Daoy (cell line): ENCODE results near the genes OXTR, TADA3, BRK1 and SLC6A11.

GRCh38 chr3:8769328-8770214 lies at the start of gene OXTR:
Gene OXTR (minus strand): TSS chr3:8769613.
- RAMPAGE, long total RNA = no peak

GRCh38 chr3:8941370-8941898 lies 21.8 kb downstream of the RAD18 start:
- RAMPAGE, long total RNA = no peak

GRCh38 chr3:9100696-9101075 lies 137.4 kb upstream of the RAD18 start:
- RAMPAGE, long total RNA = no peak

DNA sequence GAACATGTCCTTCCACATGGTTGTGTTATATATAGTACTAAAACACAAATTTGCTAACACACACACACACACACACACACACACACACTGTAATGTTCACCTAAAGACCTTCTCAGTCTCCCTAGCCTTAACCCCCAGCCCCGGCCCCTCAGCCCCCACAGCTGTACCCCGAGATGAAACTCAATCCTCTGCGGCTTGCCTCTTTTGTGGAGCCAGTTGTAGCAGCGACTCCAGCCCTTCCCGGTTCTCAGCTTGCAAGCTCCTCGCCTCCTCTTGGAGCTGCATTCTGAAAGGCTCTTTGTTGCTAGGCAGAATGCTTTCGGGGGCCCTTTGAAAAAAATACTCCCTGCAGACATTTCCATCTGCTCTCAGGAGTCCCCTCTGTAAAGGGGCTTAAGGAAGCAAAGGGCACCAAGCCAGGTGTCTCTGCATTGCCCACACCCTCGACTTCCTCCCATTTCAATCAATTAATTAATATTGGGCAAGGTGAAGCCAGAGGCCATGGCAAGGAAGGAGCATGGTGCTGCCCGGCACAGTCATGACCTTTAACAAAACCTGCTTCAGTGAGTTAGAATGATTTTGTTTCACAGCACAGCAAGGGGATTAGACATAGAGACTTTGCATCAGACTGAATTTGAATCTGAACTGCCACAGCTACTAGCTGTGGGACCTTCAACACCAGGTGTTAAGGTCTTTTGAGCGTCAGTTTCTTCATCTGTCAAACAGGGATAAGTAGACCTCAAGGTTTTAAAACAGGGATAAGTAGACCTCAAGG lies 65.5 kb downstream of the SRGAP3 start:
- RAMPAGE, long total RNA = no peak

GRCh38 chr3:9192132-9192831 lies 57.2 kb downstream of the SRGAP3 start:
- RAMPAGE, long total RNA = no peak

- RAMPAGE, long total RNA = no peak
Measured at GRCh38 chr3:9395932-9396506, 1.4 kb upstream of the SETD5 start.

DNA sequence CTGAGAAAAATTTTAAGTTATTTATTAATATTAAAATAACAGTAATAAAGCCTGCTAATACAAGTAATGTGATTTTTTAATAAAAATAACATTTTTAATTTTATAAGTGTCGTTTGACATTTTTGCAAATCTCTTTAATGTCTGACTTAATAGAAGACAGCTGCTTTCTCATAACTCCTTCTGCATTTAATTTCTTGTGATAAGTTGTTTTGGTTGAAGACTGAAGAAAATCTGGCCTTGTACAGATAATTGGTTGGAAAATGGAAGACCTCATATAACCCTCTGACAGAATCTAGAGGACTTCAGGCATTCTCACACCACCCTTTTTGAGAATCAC lies 11.4 kb downstream of the SETD5 start:
- RAMPAGE, long total RNA = no peak

DNA sequence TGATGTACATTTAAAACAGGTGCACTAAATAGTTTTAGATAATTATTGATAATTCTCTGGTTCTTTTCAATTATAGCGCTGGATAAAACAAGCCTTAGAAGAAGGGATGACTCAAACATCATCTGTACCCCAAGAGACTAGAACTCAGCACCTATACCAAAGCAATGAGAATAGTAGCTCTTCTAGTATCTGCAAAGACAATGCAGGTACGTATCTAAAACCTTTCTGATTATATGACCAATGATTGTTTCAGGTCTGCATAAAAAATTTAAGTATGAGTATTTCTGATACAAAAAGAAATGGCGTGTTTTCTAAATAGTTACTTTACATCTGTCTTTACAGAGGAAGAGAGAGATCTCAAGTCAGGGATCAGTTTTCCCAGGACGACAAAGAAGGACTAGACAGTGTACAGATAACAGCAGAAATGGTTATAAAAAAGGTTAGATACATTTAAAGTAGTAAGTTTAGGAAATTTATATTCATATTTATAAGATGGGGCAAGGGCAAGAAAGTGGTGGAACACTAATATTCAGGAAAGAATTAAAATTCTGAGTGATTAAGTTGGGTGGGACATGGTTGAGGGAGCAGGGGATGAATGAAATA lies 56.3 kb downstream of the SETD5 start:
- RAMPAGE, long total RNA = no peak

- RAMPAGE, long total RNA = no peak
Measured at GRCh38 chr3:9467712-9468692, 70.6 kb downstream of the SETD5 start.

DNA sequence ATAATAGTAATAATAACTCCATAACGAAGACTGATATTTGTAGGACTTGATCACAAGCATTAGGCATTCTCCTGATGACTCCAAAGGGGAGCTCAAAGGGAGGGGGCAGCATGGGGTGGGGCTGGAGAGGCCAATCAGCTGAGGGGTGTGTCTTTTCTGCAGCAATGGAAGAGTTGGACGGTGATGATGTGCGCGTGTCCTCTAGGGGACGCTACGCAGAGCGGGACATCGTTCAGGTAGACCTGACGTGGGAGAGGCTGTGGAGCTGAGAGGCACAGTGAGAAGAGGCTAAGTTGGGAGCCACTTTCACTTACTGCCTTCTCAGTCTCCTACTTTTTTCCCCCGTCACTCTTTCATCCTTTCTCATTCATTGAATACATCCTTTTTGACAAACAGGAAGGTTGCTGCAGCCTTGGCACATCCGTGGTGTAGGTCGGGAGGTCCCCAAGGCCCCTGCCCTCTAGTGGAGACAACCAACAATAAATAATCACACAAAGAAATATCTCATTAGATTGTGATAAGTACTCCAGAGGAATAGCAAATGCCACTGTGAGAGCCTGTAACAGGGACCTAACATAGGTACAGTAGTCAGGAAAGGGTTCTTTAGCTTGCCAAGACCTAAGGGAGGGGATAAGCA lies 4.5 kb upstream of the BRPF1 start:
- RAMPAGE, long total RNA = no peak

DNA sequence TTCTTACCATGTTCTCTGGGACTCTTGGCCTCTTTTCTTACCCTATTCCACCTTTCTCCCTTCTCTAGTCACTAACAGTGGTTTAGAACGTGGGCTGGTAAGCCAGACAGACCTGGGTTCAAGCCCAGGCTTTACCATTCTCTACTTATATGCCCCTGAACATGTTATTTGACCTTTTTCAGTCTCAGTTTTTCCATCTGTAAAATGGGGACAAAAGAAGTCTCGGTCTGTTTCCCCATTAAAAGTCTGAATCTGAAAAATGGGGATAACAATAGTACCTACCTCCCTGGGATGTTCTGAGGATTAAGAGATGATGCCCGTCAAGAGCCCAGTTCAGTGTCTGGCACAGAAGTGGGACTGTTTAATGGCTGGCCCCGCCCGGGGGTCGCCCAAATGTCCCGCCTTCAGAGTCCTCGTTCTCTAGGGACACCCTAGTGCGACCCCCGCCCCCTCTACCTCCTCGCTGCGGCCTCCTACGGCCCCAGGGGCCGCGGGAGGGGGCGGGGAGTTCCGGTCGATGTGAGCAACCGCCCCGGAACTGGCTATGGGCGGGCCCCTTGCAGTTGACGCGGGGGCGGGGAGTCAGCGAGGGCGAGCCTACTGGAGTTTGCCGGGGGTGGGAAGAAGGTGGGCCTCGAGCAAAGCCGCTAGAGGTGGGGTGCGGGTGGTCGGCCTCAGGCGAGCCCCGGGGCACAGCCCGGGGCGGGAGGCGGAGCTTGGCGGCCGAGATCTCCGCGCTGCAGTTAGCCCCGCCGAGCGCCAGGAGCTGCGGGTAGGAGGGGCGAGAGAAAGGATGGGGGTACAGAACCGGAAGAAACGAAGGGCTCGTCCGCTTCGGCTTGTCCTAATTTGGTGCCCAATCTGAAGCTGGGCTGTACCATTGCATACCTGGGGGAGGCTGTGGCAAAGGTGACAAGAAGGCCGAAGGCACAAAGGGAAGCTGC lies at the start of gene TADA3:
TSS of gene TADA3 (minus strand) at position 540 of the 944 bp plus-strand sequence.
- RAMPAGE, long total RNA = no peak

DNA sequence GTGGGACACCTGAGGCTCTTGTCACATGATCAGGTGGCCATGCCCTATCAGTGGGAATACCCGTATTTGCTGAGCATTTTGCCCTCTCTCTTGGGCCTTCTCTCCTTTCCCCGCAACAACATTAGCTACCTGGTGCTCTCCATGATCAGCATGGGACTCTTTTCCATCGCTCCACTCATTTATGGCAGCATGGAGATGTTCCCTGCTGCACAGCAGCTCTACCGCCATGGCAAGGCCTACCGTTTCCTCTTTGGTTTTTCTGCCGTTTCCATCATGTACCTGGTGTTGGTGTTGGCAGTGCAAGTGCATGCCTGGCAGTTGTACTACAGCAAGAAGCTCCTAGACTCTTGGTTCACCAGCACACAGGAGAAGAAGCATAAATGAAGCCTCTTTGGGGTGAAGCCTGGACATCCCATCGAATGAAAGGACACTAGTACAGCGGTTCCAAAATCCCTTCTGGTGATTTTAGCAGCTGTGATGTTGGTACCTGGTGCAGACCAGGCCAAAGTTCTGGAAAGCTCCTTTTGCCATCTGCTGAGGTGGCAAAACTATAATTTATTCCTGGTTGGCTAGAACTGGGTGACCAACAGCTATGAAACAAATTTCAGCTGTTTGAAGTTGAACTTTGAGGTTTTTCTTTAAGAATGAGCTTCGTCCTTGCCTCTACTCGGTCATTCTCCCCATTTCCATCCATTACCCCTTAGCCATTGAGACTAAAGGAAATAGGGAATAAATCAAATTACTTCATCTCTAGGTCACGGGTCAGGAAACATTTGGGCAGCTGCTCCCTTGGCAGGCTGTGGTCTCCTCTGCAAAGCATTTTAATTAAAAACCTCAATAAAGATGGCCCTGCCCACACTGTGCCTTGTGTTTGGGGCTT lies 2.8 kb downstream of the JAGN1 start:
- RAMPAGE, long total RNA = no peak

- RAMPAGE, long total RNA = no peak
Measured at GRCh38 chr3:9944135-9945128, 7.8 kb downstream of the PRRT3 start.

DNA sequence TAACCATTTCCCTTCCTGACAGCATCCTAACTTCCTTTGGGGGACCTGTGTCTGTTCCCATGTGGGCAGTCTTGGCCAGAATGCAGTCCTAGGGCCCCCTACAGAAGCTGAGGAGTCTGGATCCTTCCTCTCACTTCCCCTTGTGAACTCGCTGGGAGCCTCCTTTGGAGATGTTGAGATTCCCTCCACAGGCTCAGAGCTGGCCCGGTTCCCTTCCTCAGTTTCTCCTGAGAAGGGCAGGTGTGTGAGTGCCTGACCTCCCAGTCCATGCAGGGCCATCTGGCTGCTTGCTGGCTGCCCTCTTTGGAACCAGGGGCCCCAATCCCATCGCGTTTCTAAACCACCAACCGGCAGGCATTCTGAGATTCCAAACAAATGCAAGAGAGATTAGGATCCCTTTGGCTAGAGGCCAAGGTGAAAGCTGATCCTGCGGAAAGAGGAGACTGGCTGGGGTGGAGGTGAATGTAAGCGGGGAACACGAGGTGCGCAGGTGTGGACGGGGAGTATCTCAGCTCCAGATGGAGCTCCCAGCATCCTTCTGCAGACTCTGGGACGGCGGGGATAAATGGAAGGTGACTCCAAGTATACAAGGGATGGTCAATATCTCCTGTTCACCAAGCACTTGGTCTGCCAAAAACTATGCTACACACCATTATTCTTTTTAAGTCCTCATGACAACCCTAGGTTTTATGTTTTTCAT lies 2.9 kb upstream of the PRRT3 start:
- RAMPAGE, long total RNA = no peak

DNA sequence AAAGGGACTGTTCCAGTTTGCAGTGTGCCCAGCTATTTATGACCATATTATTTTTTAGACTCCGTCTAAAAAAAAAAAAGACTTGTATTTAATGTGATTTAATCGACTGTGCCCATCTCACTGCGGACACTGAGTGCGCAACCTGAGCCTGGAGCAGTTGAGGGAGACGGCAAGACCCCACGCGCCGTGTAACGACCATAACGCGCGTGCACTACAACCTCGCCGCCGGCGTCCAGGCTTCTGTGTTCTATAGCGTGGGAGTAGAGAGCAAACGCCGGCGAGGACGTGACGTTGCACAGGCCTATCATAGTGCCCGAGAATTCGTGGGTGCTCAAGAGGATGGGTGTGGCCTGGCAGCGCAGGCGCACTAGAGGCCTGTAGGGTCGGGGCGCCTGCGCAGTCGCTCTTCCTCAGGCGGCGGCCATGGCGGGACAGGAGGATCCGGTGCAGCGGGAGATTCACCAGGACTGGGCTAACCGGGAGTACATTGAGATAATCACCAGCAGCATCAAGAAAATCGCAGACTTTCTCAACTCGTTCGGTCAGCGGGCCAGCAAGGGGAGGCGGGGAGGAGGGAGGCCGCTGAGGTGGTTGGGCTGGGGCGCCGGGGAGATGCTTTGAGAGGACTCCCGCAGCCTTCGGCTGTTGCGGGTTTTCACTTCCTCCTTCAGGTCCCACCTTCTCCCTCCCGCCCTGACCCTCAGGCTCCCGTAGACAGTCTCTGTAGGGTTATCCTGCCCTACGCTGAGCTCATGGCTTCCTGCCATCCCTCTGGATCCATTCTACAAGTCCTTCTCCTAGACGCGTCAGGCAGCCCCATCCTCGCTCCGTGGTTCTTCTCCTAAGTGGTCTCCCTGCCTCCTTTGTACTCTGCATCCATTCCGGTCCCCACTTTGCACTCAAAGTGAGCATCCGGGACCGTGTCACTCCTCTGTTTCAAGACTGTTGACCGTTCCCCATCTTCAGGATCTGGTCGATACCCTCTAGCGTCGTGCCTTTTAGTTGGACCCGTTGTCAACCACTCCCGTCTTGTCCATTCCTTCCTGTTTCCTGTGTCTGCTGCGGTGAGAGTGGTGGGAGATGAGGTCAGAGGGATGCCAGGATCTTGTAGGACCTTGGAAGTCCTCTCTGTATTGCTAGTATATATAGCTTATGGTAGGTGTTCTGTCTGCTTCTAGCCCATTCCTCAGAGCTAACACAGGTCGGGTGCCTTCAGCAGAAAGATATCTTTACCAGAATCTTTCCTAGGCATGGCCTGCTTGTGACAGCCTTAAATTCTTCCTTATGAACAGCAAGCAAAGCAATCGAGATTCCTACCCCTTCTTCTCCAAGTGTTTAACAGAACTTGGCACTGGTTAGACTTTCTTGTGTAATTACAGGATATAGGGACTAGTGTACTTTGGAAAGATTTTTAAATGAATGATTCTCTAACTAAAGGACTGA lies at the start of gene BRK1:
TSS of gene BRK1 (plus strand) at position 397 of the 1,443 bp plus-strand sequence.
- RAMPAGE, long total RNA = start-site peak on the plus strand centred at position 416 of the sequence, 38 bp wide, 149 and 17 reads in 2 replicates

GRCh38 chr3:10199109-10199514 lies 34.4 kb downstream of the IRAK2 start:
- RAMPAGE, long total RNA = no peak

DNA sequence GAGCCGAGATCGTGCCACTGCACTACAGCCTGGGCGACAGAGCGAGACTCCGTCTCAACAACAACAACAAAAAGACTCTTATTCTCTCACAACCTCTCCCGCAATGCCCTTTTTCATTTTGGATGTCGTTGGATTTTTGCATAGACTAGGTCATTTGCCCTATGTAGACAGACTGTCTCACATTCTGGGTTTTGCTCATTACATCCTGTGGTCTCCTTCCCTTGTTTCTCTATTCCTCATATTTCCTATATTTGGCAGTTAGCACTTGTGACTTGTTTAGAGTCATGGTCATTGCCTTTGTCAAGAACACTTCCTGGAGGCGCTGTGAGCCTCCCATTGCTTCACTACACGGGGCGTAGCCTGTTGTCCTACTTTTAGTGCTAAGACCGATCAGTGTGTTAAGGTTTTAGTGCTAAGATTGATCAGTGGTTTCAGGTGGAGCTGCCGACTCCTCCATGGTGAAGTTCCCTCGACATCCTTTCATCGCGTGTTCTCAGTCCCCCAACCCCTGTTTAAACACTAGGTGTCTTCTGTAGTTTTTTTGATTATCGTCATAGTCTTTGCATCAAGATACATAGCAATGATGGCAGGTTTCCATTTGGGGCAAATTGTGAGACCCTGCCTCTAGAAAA lies 16.1 kb upstream of the TATDN2 start:
- RAMPAGE, long total RNA = no peak

DNA sequence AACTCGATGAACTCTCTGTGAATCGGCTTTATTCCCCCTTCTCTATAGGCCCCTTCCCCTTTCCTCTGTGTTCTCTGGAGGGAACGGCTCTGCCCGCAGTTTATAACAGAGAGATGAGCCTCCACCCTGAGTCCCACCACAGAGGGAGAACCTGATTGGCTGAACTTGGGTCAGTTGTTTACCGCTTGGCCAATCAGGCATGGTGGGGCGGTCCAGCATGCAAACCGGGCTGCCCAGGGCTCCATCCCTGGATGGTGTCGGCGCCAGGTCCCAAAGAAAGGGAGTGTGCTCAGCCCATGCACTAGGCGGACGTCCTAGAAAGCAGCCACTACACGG lies 13.4 kb upstream of the TATDN2 start:
- RAMPAGE, long total RNA = no peak

DNA sequence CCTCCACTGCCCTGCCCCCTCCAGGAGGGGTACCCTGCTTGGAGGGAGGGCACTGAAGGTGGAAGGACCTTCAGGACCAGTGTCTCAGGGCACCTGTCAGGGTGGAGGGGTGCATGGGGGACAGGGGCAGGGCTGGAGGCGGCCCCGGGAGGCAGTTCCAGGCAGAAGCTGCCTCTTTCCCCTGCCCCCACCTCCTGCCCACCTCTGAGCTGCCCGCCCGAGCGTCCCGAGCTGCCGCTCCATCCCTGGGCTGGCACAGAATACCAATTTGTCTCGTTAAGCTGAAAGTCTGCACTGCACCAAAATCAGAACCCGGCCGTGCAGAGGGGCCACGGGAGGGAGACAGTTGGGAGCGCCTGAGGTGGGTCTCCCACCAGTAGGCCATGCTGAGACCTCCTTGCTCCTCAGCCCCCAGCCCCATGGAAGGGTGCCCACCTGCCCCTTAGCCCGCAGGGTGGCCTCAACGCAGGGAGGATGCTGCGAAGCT lies 1.3 kb upstream of the ATP2B2 start:
- RAMPAGE, long total RNA = no peak

- RAMPAGE, long total RNA = no peak
Measured at GRCh38 chr3:10815536-10816319, at the start of gene SLC6A11. Gene SLC6A11 (plus strand): TSS chr3:10816228.